Trachea (tissue), 1 donor: Measurements from ENCODE around the gene TRIM71.

DNA sequence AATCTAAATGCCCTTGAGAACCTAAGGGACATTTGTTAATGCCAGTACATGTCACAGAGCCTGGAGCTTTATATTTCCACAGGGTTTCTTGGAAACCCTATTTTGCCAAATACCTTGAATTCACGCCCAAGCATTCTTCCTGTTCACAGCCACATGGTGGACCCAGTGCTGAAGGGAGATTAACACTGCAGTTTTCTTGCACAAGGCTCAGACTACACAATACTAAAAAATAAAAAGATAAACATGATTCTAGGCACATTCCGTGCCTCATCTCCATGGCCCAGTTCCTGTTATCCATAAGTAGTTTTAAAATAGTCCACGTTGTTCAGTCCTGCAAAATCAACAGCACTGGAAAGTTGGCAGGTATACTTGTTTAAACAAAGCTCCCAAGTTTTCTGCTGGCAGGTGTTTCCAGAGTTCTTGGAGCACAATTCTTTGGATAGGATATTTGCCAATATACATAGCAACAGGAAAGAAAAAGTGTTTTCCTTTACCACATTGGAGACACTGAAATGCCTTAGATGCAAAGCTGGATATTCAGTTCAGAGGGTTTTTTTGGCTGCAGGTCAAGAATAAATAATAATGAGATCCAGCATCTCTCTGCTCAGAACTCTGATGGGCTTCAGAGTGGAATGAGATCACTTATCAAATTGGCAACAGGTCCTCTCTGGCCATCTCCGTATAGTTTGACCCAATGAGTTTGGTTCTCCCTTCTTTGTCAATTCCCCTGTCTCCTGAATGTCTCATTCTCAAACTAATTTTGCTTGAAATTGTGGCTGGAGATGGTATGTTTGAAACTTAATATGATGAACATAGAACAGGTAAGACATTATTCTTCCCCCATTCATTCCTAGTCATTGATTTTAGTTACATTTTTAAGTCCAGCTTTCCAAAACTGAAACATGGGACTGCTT, 88.0 kb upstream of the TGFBR2 start:
- PRO-cap: no peak

DNA sequence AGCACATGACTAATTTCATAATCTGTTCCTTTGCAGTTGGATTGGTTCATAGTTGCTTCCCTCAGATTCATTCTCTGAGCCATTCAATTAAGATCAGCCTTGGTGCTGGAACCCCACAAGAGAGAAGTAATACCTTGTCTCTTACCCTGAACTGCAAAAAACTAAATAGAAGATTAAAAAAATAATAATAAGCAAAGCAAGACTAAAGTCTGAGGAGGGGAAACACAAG, 87.4 kb upstream of the TGFBR2 start:
- PRO-cap: no peak

GRCh38 chr3:30527585-30528281, 78.7 kb upstream of the TGFBR2 start:
- PRO-cap: no peak

DNA sequence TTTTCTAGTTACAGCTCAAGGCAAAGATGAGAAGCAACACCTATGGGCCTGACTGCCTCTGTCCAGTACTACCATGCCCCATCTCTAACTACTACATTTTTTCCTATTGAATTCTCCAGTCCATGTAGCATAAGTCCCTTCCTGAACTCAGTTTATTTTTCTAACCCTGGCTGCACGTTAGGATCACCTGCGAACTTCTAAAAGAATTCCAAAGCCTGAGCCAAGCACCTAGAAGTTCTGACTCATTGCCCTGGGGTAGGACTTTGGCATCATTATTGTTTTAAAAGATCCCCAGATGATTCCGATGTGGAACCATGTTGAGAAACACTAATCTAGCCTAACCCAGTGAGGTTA, 19.4 kb downstream of the TGFBR2 start:
- PRO-cap: no peak

DNA sequence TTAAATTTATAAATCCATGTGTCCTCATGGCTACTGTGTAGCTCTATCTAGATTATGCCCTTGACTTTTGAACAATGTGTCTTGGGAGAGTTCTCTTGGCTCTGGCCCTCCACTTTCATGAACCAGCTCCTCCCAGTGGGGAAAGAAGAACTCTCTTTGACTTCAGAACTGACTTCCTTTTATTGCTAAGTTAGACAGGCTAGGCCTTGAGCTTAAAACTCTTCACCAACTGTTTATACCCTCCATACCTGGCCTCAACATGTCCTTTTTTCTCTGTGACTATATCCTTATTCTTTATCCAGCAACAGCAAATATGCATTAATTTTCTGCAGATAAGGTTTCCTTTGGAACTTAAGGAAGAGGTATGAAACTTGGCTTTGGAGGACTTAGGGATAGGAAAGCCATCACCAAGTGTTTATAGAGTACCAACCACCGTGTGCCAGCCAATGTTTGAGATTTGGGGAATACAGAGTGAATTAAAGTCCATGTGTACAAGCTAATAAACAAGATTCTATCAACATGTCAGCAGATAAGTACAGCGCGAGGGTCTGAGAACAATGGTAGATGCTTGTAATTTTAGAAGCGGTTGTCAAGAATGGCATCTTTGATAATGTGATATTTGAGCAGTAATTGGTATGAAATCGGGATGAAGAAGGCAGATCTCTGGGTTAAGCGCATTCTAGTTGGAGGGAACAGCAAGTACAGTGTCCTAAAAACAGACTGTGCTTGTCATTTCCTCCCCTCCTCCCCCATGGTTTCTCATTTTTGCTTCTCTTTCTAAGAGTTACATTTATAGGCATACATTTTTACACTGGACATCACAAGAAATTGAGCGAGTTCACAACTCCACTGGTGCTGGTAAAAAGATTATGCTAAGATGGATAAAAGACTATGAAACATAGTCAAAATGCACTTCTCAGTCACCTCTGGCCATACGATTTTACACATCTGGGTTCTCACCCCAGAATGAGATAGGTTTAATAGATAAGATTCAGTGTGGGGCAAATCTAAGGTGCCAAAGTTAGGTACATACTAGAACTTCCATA, 23.2 kb downstream of the TGFBR2 start:
- PRO-cap: no peak

DNA sequence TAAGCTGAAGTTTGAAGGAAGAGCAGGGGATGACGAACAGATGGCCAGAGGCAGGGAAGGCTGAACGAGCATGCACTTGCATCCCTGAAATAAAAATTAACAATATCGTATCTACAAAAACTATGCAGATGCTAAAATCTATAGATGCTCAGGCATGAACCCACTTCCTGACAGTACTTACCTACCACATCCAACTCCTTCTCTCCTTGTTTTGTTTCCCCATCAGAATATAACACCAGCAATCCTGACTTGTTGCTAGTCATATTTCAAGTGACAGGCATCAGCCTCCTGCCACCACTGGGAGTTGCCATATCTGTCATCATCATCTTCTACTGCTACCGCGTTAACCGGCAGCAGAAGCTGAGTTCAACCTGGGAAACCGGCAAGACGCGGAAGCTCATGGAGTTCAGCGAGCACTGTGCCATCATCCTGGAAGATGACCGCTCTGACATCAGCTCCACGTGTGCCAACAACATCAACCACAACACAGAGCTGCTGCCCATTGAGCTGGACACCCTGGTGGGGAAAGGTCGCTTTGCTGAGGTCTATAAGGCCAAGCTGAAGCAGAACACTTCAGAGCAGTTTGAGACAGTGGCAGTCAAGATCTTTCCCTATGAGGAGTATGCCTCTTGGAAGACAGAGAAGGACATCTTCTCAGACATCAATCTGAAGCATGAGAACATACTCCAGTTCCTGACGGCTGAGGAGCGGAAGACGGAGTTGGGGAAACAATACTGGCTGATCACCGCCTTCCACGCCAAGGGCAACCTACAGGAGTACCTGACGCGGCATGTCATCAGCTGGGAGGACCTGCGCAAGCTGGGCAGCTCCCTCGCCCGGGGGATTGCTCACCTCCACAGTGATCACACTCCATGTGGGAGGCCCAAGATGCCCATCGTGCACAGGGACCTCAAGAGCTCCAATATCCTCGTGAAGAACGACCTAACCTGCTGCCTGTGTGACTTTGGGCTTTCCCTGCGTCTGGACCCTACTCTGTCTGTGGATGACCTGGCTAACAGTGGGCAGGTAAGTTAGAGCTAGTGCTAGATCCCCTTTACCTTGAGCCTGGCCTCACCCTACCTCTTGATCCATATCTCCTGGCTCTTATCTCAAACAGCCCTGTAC, 65.4 kb downstream of the TGFBR2 start:
- PRO-cap: no peak

DNA sequence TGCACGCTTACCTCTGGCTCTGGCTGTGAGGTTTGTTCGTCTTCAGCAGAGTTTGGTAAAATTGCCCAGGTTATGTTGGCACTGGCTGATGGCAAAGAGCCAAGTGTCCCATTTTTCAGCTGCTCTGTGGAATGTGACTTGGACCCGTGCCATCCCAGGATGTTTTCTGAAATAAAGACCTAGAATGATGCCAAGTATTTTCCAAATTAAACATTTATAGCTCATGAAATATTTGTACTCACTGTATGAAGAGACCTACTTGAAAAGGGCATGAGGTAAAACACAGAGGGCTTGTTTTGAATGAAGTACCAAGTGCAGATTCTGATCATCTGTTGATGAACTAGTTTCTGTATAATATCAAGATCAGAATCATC, 200.5 kb downstream of the STT3B start:
- PRO-cap: no peak

DNA sequence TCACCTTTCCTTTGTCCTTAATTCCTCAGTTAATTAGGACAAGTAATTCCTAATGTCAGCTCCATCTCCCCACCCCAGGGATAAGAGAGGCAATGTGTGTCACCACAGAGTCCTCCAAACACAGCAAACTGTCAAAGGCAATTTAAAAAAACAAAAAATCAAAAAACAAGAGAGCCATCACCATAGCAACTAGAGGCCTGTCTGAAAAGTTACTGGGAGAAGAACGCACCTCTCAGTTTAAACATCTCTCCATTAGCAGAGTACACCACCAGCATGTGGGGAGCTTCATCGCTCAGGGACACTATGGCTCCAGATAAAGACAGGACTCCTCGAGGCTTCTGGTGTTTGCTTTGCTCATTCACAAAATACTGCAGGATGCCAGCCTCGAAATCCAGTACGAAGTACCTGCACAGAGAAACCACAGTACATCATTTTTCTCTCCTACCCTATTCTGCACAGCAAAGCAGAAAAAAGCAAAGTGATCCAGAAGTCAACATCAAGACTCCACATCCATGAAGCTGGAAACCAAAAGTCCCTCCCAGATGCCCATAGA, 101.6 kb downstream of the OSBPL10 start:
- PRO-cap: no peak

DNA sequence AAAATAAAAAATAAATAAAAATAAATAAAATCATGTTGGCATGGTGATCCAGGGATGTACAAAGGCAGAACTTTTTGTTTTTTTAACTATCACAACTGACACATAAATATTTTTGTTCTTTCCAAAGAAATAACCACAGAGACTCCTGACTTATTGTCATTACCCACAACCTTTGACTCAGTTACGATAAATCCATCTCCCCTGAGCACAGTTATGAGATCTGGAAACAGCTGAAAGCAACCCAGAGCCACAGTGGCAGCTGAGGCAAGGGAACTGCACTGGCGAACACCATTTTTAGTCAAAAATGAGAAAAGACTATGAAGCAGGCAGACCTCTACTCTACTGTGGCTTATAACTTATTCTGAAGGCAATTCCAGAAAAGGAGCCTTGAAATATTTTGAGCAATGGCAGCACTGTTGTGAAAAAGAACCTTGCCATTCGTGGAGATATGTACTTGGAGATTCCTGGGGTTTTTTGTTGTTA, 23.9 kb downstream of the OSBPL10 start:
- PRO-cap: no peak

- PRO-cap: unidirectional peak, plus-strand start at chr3:31960005
These were observed 20.9 kb downstream of the OSBPL10 start for GRCh38 chr3:31959763-31960919.

DNA sequence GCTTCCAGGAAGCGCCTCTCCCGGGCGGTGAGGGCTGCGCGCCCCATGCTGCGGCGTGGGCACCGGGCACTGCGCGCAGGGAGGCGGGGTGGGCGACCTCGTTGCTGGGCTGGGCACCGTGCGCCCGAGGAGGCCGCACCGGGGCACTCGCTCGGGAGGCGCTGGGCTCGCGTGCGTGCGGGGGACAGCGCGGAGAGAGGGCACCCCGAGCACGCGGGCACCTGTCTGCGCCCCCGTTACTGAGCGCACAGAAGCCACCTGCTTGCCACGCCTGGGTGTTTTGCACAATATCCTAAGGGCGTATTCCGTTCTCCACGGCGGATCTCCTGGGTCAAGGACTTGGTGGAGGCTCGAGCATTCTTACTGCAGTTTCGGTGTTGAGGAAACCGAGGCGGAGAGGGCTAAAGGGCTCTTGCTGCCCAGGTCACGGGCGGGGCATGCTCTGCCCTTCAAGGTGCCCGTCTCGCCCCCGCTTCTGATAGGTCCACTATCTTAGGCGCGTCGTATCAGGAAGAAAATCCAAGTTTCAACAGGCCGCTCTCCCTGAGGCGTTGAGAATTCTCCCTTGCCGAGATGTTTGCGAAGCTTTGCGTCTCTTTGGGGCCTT, 474 bp downstream of the GPD1L start:
- PRO-cap: no peak

DNA sequence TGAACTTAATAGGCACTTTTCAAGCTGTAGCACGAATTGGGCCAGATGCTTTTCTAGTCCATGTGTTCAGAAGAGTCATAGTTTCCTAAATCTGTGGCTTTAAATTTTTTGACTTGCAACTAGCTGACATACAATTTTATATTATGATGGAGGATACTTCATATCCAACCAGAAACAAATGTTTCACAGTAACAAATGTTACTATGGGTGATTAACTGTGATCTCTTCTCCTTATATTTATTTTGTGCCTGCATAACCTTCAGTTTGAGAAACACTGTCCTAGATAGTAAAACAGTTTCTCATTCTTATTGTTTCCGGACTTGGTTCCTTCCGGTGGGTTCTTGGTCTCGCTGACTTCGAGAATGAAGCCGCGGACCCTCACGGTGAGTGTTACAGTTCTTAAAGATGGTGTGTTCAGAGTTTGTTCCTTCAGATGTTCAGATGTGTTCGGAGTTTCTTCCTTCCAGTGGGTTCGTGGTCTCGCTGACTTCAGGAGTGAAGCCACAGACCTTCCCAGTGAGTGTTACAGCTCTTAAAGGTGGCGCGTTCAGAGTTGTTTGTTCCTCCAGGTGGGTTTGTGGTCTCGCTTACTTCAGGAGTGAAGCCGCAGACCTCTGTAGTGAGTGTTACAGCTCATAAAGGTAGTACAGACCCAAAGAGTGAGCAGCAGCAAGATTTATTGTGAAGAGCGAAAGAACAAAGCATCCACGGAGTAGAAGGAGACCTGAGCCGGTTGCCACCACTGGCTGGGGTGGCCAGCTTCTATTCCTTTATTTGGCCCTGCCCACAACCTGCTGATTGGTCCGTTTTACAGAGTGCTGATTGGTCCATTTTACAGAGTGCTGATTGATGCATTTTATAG, 8.1 kb downstream of the GPD1L start:
- PRO-cap: no peak

GRCh38 chr3:32213385-32213739, 25.1 kb upstream of the CMTM8 start:
- PRO-cap: no peak

DNA sequence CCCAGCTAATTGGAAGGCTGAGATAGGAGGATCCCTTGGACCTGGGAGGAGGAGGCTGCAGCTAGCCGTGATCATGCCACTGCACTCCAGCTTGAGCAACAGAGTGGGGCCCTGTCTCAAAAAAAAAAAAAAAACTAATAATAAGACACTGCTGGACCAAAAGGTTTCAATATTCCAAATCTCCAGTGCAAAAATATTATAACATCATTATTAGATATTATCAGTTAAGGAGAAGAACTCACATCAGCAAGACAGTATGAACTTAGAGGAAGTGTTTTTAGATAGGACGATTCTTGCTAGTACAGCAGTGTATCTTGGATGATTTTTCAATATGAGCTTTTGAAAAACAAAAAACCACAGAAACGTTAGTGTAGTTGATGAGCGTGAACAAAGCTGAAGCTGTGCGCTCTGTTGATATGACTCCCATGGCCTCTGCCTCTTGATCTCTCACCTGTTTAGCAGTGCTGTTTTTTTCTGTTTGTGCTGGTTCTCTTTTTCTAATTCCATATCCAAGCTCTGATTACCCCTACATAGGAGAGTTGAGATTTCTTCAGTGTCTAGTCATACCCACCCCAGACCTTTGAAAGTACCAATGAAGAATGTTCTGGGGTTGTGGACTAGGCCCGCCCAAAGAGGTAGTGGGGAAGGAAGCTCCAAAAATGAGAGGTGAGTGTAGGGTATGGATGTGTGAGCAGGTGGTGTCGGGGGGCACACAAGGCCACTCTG, 20.2 kb upstream of the CMTM7 start:
- PRO-cap: no peak

DNA sequence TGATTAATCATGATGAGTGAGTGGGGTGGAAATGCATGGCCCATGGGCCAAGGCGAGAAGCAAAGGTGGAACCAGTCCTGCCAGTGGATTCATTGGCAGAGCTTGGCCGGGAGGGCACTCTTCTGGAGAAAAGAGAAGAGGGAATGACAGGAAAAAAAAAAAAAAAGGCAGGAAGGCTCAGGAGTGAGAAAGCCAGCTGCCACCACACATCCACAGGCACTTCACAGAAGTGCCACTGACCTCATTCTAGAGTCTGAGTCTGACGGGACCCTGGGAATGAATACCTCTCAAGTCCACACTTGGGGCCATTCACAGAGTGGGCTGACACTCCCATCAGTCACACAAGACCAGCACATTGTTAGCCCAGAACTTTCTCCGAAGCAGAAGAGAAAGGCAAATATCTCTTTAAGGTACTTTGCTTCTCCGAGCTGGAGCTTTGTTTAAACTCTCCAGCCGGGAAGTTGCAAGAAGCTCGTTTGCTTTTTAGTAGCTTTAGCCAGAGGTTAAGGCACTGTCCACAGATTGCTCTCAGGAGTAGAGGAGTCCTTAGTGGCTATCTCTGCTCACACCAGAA, 53.9 kb downstream of the CMTM6 start:
- PRO-cap: no peak

- PRO-cap: no peak
These were observed 36.4 kb upstream of the TRIM71 start for GRCh38 chr3:32781198-32782042.

GRCh38 chr3:32817604-32818556, at the start of gene TRIM71:
Gene TRIM71 (plus strand): TSS chr3:32817997.
- PRO-cap: no peak

GRCh38 chr3:32843426-32843970, 25.7 kb downstream of the TRIM71 start:
- PRO-cap: no peak

- PRO-cap: no peak
These were observed 27.7 kb downstream of the UBP1 start for GRCh38 chr3:33412383-33413087.

DNA sequence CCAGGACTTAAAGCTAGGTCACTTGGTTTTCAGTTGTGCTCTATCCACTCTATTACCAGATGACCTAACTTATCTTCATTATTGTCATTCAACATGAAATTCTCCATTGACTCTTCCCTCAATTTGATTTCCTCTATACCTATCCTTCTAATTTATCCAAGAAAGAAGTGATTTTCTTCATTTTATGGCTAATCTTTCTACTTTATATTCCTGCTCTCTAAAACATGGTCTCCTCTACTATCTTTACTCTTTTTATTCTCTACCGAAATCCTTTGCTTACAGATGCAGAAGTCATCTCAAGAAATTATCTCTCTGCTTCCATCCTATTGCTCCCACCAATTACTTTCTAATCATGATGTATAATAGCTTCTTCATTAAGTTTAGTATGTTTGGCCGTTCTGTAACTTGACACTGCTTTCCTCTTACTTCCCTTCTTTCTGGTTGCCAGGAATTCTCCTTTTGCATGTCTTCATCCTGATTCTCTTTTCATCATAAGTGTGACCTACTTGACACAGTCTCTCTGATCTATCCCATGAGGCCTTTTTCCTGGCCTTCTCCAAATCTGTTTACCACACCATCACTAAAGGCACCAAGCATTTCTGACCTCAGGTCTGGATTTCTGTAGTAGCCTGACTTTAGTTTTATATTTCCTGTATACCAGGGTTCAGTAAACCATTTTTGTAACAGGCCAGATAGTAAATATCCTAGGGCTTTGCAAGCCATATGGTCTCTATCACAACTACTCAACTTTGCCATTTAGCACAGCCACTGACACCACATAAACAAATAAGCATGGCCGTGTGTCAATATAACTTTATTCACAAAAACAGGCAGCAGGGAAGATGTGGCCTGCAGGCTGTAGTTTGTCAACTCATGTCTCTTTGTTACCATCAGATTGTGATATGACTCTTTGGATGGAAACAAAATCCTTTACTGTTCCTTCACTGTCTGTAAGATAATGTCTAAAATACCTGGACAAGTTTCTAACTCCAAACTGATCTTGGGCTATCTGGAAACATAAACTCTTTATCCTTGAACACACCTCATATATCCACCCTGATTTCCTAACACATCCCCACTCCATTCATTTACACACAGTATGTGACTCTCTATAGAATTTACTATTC, 123.0 kb upstream of the UBP1 start:
- PRO-cap: no peak